Hematopoietic multipotent progenitor cell (in vitro differentiated cells): ENCODE data around the genes KCNJ18 and LYRM9.

- CAGE, long polyA plus RNA: no peak
These were observed 7.3 kb downstream of the TMEM11 start for GRCh38 chr17:21206493-21207234.

DNA sequence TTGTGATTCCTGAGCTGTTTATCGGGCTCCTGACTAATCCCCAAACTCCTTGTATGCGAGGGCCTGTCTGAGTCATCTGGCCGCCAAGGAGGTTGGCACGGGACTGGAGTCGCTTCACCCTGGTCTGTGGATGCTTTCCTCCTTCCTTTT is 2.2 kb upstream of the MAP2K3 start:
- CAGE, long polyA plus RNA: no peak

DNA sequence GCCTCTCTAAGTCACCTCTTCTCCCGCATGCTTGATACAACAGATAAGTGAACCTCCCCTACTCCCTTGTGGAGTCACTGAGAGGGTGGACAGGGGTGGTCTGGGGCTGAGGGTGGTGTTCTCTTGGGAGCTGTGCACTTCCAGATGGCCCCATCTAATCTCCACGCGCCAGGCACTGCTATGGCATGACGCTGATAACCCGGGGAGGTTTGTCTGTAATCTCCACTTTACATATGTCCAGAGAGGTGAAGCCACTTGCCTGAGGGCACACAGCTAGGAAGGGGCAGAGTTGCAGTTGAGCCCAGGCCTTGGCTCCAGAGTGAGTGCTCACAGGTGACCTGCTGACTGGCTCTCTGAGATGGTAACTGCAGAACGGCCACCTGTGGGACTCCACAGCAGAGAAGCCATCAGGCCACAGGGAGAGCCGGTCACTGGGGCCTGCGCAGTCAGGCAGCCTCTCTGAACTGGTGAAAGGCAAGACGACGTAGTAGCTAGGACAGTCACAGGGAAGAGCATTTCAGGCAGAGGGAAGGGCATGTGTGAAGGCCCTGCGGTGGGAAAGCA is 10.2 kb downstream of the MAP2K3 start:
- CAGE, long polyA plus RNA: no peak

- CAGE, long polyA plus RNA: no peak
These were observed 14.3 kb downstream of the MAP2K3 start for GRCh38 chr17:21298692-21299284.

GRCh38 chr17:21300213-21300717 is 15.8 kb downstream of the MAP2K3 start:
- CAGE, long polyA plus RNA: no peak

GRCh38 chr17:21305474-21306199 is 21.1 kb downstream of the MAP2K3 start:
- CAGE, long polyA plus RNA: no peak

DNA sequence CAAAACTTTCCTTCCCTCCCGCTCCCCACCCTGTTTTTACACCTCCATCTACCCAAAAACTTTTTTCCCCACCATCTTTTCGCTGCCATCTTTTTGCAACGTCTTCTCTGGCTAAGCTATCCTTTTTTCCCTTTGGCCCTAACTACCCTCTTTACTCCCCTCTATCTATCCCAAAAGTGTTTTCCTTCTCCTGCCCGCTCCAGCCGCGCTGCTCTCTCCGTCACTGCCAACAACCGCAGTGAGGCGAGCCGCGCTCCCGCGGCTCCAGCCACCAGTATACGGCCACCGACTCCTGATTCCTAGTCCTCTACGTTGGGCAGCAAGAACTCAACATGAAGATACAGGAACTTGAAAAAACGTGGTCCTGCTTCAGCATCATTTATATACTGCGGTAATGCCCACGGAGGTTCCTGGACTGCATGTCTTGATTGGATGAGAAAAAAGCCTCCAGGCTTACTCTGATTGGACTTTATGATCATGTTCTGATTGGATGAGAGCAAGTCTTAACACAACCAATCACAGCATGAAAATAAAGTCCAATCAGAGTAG is 80.0 kb upstream of the KCNJ18 start:
- CAGE, long polyA plus RNA: no peak

- CAGE, long polyA plus RNA: no peak
These were observed at the start of gene KCNJ18 for GRCh38 chr17:21692112-21692787. Gene KCNJ18 (plus strand): TSS chr17:21692523.

- CAGE, long polyA plus RNA: no peak
These were observed 831.9 kb downstream of the KCNJ18 start for GRCh38 chr17:22523975-22524819.

GRCh38 chr17:27264440-27264639 is 29.6 kb upstream of the WSB1 start:
- CAGE, long polyA plus RNA: no peak

GRCh38 chr17:27344929-27345978 is 51.3 kb downstream of the WSB1 start:
- CAGE, long polyA plus RNA: no peak

GRCh38 chr17:27367778-27368137 is 73.8 kb downstream of the WSB1 start:
- CAGE, long polyA plus RNA: no peak

DNA sequence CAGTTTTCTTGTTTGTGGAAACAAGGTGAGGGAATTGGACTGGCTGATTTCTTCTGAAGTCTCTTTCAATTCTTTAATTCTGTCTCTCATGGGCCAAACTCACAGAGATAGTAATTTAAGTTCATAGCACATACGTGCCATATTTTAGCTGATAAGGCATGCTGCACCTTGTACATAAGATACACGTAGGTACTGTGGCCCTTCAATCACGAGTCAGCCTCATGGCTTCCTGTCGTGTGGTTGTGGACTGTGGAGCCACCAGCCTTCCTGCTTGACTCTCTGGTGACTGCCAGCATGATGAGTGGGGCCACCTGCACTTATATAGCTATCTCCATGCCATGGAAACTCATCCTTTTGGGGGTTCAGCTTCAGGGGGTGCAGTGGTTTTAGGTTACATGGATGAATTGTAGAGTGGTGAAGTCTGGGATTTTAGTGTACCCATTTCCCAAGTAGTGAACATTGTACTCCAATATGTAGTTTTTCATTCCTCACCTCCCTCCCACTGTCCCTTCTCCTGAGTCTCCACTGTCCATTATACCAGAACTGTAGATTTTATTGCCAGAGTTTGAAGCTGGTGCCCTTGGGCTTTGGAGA is 25.2 kb downstream of the KSR1 start:
- CAGE, long polyA plus RNA: no peak

DNA sequence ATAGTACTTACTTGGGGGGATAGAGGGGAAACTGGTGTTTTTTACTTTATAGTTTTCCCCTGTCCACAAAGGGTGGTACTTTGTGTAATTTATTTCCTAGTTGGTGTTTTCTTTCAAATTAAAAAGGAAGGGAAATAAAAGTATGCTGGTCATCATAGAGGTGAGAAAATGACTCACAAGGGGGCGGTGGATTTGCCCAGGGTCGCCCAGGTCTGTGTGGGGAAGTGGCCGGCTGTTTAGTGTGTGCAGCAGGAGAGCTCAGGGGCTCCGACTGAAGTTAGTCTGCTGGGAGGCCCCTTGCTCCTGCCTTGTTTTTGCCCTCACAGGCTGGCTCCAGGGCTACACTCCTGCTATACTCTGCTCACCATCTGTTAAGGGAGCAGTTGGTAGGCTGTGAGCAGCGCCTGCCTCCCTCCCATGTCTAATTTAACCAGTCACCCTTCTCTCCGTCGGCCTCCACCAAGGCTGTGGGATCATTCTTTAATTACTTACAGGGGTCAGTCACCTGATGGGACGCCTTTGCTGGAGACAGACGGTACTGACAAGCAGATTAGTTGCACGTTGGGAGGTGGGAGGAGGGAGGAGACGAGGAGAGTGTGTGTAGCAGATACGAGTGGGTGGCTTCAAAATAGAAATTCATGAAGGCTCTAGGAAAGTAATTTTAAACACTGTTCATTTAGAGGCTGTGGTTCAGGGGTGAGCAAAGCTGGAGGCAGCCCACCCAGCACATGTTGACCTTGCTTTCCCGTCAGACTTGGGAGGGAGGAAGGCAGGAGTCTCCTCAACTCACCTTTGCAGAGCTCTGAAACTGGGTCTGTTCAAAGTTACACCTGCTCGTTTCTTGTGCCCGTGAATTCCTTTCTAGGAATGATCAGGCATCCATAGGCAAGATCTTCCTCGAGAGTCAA is 35.6 kb downstream of the KSR1 start:
- CAGE, long polyA plus RNA: no peak

GRCh38 chr17:27495489-27495838 is 39.2 kb downstream of the KSR1 start:
- CAGE, long polyA plus RNA: no peak

GRCh38 chr17:27496494-27497038 is 40.3 kb downstream of the KSR1 start:
- CAGE, long polyA plus RNA: no peak

DNA sequence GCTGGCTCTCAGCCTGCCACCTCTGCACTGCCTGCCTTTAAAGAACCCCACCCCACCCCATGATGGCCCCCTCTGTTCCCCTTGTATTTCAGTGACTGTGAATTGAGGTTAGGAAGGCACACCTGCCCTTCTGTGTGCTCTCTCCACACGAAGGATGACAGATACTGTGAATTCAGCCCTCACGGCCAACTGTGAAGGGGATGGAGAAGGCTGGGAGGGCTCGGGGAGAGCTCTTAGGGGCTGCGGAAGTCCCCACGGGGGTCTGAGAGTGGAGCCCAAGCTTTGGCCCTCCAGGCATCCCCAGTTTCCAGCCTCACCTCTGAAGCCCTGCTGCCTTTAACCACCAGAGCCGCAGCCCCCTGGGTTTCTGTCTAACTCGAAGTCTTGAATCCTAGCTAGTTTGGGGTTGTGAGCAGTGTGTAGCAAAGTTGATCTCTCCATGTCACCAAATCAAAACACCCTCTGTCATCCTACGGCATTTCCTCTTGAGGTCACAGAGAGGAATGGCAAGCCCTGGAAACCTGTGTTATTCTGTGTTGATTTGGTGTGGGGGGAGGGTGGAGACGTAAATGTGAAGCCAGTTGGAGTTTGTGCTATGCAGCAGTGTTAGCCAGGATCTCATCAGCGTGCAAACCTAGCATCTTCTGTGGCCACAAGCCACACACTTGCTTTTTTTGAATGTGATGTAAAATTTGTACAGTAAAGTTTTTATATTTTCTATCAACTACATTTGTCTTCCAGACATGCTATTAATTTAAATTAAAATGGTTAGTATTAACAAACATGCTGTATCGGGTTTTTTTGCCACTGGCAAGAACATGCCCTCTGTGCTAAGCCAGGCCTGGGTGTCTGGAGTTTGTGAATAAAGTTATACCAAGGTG is 5.2 kb upstream of the LGALS9 start:
- CAGE, long polyA plus RNA: no peak

GRCh38 chr17:27892789-27893845 is at the start of gene LYRM9:
Gene LYRM9 (minus strand): TSS chr17:27893365.
- CAGE, long polyA plus RNA: start-site peak on the minus strand at chr17:27893340-27893356, 223 reads

DNA sequence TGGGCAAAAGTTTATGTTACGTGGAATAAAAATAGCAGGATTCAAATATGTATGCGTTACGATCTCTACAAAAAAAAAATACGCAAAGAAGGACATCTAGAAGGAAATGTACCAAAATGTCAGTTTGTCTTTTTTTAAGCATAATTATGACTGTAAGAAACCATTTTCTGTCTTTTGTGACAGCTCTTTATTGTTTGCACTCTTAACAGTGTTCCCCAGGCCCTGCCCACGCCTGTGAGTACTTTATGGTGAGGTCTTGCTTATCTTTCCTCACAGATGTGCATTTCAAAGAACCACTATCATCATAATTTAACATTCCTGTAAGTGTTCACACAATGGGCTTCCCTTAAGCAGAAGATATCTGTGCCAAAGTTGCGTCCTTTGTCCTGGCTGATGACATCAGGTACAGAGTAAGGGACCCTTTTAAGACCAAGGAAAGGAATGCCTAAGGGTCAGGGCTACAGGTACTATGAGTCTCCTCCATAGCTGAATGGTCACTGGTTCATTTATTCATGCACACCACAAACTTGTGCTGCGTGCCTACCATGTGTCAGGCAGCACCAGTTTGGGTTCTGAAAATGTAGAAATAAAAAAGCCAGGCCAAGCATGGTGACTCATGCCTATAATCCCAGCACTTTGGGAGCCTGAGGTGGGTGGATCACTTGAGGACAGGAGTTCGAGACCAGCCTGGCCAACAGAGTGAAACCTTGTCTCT is 55.6 kb upstream of the NLK start:
- CAGE, long polyA plus RNA: no peak

DNA sequence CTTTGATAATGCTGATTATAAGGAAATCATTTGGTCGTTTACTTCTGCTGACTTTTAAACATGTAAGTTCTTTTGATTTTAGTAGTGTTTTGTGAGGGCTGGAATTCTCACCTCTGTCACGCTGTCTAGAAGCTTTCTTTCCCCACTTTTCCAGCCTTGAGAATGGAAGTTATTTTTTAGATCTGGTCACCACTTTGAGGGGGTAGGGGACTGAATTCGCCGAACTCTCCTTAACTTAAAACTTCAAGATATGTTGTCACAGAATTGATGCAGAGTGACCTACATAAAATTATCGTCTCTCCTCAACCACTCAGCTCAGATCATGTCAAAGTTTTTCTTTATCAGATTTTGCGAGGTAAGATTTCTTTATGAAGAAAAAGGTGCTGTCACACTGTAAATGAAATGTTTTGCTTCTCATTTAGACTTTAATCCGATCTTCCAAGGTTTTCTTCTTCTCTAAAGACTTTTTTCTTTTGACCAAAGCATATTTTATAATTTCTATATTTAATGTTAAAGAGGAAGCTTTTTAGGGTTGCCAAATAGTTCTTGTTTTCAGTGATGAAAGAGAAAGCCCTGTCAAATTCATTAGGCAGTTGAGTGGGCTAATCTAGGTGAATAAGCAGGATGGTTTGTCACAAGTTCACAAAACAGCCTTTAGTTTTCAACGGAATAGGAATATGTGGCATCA is 118.6 kb downstream of the NLK start:
- CAGE, long polyA plus RNA: no peak